Mammary epithelial cell (primary cell): ENCODE results near the genes MANEAL and MTF1.

- CAGE, long polyA plus RNA: no peak
- RRBS: no CpG with 5 or more reads among the region's 1 CpG
Observed at GRCh38 chr1:37497979-37498238, 16.7 kb downstream of the MEAF6 start.

DNA sequence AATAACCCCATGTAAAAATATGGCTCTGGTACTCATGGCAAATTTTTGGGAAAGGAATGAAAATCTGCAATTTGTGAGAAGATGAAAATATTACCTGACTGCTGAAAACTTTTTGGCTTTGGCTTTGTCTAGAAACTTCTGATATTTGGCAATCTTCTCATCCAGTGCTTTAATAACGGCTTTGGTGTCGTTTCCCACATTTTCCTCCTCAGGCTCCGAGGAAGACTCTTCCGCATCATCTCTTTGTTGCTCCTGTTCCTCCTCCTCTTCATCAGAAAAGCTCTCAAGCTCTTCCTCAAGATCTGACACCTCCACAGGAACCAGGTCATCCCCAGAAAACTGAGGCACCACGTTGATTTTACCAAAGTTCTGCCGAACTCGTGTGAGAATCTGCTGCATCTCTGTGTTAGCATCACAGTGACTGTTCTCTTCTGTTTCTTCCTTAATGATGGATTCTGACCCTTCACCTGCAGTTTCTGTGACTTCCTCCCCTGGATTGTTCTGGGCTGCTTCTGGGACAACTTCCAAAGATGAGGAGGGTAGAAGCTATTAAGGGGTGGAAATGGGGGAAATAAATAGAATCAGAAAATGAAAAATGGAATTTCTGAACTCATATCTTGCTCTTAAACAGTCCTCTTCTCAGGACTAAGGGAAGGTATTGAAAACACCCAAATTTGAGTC lies 12.2 kb downstream of the DNALI1 start:
- CAGE, long polyA plus RNA: no peak
- RRBS: no CpG with 5 or more reads among the region's 7 CpGs

DNA sequence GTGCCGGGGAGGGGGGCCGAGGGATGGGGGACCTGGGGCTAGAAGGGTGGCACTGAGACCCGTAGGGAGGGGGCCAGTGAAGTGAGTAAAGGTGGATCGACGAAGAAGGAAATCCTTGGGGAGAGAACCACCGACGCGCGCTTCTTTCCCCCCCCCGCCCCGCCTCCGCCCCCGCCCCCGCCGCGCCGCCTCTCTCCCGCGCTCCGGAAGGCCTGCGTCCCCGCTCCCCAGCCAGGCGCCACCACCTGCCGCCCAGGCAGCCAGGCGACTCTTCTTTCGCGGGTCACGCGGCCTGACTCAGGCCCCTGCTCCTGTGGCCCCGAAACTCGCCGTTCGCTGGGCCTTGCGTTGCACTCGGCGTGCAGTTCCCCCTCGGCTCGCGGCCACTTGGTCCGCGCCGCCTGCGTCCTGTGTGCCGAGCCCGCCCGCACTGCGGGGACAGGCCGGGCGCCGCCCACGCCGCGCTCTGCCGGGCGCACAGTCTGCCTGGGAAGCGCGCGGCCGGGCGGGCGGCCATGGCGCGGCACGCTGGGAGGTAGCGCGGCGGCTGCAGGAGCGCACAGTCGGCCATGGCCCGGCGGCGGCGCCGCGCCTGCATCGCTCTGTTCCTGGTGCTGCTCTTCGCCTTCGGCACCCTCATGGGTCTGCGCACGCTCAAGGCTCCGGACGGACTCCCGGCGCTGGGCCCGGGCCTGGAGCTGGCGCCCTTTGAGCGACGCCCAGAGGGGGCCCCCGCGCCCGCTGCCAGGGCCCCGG lies at the start of gene MANEAL:
TSS of gene MANEAL (plus strand) at position 234 of the 756 bp plus-strand sequence.
- CAGE, long polyA plus RNA: no peak
- RRBS: 2% methylated on average over 29 of the region's 92 CpGs

GRCh38 chr1:37811620-37812356 lies 3.8 kb upstream of the YRDC start:
- CAGE, long polyA plus RNA: no peak
- RRBS: no CpG with 5 or more reads among the region's 5 CpGs

DNA sequence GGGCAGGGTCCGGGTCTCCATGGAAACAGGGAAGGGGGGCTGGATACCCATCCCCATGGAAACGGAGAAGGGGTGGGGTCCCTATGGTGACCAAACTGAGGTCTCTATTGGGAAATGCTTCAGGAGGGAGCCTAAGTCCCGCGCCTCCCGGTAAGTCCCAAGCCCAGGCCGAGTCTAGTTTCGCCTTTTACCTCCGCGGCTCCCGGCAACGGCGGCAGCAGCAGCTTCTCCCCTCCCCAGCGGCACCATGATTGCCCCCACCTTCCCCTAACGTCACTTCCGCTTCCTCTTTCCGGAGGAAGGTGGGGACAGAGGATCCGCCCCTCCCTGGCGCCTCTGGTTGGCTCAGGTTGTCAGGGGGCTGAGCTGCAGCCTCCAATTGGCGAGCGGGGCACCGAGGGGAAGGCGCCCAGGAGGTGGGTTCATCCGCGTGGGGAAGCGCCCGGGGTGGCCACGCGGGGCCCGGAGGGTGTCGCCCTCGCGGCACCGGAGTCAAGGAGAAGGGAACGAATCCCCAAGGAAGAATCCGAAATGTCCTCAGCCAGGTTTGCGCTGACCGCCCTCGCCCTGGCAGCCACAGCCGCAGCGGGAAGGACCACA lies at the start of gene MTF1:
TSS of gene MTF1 (minus strand) at position 253 of the 600 bp plus-strand sequence.
- CAGE, long polyA plus RNA: no peak
- RRBS: under 1% methylated on average over 11 of the region's 40 CpGs

GRCh38 chr1:37930182-37931066 lies 16.4 kb downstream of the INPP5B start:
- CAGE, long polyA plus RNA: no peak
- RRBS: no CpG with 5 or more reads among the region's 15 CpGs

- CAGE, long polyA plus RNA: no peak
- RRBS: no CpG with 5 or more reads among the region's 34 CpGs
Observed at GRCh38 chr1:37989170-37989840, 517 bp downstream of the SF3A3 start.

DNA sequence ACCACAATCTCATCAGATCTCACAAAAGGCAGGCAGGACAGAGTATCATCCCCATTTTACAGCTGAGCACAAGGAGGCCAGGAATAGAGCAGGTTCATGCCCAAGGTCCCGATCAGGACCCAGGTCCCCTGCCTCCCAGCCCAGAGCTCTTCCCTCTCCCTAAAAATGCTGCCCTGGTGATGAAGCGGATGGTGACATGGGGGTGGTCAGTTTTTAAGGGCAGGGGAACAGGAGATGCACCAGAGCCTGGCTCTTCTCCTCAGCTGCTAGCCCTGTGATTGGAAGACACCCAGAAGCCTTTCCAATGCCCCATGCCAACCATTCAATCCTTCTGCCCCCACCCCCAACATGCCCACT lies 1.7 kb downstream of the FHL3 start:
- CAGE, long polyA plus RNA: no peak
- RRBS: no CpG with 5 or more reads among the region's 2 CpGs

GRCh38 chr1:38064048-38064807 lies 17.6 kb upstream of the POU3F1 start:
- CAGE, long polyA plus RNA: no peak
- RRBS: 1% methylated on average over 5 of the region's 15 CpGs

GRCh38 chr1:38546606-38547068 lies 312.9 kb downstream of the RRAGC start:
- CAGE, long polyA plus RNA: no peak
- RRBS: no CpG with 5 or more reads among the region's 7 CpGs

GRCh38 chr1:38923669-38924159 lies 17.9 kb downstream of the RHBDL2 start:
- CAGE, long polyA plus RNA: no peak
- RRBS: no CpG with 5 or more reads among the region's 3 CpGs

DNA sequence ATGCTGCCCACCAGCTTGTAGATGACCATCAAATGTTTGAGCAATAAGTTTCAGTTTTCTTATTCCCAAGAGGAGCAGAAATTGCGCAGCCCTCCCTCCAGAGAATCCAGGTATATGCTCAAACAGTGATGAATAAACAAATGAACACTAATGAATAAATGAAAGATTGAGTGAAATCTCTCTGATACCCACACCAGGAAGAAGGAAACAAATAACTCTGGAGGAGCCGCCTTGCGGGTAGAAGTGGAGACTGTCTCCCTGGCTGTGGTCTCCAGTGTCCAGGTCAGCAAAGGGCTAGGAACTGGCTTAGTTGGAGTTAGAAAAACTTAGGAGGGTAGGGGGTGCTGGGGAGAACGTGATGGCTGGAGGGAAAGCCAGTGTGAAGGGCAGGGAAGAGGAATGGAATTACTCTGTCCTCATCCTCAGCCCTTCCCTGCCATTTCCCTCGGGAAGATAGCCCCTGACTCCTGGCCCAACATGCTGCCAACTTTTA lies 581 bp downstream of the RHBDL2 start:
- CAGE, long polyA plus RNA: no peak
- RRBS: no CpG with 5 or more reads among the region's 5 CpGs

DNA sequence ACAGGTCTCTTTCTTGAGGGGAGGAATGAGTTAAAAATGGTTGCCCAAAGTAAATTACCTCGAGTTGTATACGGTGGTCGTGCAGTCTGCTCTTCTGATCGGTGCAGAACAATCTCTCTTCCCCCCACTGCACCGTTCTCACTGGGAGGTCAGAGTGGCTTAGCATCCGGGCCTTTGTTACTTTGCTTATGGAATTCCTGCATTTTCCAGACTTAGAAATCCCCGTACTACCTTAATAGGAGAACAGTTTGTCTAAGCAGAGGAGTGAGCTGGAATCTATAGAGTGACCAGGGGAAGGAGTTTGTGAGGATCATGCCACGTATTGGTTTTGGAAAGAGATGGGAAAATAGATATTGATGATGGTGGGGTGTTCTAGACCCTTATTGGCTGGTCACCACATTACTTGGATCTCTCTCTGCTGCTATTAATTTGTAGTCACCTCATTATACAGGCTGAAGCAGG lies 81.3 kb downstream of the NDUFS5 start:
- CAGE, long polyA plus RNA: no peak
- RRBS: no CpG with 5 or more reads among the region's 8 CpGs

DNA sequence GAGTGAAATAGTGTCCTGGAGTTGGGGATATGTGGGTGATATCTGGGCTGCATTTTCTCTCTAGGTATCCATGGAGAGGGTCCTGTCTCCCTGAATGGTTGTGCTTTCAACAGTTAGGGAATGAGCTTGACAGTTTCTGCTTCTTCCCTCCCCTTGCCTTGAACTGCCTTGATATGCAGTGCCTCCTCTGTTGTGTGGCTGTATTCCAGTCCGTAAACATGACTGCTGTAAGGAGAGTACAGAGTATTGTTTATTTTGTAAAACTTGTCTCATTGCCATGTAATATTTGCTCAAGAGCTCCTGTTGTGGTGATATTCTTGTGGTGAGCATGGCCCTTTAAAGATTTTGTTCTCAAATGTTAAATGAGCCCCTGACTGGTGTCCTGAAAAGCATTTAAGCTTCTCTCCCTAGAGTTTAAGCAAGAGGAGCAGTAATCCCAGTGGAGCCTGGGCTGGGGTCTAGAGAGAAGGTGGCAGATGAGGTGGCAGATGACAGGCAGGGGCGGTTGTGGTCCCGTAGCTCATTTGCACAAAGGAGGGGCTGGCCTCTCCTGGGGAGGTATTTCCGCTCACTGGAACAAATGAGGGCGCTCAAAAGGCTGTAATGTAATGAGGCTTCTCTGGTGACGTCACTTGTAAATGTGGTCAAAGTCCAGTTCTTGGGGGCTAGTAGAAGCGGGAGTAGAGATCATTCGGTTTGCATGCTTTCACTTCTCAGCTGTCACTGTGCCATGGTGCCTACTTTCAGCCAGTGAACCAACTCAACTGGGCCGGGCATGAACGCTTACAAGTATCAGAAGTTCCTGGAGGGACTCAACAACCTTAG lies 46.1 kb upstream of the MACF1 start:
- CAGE, long polyA plus RNA: no peak
- RRBS: no CpG with 5 or more reads among the region's 10 CpGs

DNA sequence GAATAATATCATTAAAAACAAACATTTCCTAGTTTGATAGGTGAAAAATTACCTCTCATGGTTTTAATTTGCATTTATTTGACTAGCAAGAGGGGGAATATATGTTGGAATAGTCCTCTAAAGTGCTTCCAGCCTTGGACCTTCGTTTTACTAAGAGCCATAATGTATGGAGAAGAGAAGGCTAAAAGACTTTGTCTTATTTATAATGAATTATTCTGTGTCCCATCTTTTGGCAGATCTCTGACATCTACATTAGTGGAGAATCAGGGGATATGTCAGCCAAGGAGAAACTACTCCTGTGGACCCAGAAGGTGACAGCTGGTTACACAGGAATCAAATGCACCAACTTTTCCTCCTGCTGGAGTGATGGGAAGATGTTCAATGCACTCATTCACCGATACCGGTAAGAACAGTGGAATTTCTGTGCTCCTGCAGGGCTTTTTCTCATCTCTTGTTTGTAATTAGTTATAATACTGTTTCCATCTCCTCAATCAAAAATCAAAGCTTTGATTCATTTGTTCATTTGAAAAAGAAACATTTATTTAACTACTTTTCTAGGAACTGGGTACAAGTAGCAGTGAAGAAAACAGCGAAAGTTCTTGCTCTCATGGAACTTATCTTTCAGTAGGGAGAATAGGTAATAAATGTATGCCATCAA lies 77.6 kb downstream of the MACF1 start:
- CAGE, long polyA plus RNA: no peak
- RRBS: no CpG with 5 or more reads among the region's 4 CpGs

DNA sequence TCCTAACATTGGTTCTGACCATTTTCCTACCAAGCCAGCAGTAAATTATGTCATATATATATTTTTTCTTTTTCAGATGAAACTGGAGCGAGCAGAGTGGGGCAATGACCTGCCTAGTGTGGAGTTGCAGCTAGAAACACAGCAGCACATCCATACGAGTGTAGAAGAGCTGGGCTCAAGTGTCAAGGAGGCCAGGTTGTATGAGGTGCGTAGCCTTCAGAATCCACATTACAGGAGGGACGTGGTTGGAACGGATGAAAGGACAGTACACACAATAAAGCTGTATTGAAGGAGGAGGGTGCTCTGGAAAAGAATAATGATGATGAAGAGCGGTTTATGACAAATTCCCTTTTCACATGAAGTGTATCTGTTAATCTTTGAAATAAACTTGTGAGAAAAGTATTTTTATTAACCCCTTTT lies 87.3 kb downstream of the MACF1 start:
- CAGE, long polyA plus RNA: no peak
- RRBS: no CpG with 5 or more reads among the region's 6 CpGs

GRCh38 chr1:39328074-39329122 lies 123.9 kb downstream of the MACF1 start:
- CAGE, long polyA plus RNA: no peak
- RRBS: no CpG with 5 or more reads among the region's 7 CpGs

DNA sequence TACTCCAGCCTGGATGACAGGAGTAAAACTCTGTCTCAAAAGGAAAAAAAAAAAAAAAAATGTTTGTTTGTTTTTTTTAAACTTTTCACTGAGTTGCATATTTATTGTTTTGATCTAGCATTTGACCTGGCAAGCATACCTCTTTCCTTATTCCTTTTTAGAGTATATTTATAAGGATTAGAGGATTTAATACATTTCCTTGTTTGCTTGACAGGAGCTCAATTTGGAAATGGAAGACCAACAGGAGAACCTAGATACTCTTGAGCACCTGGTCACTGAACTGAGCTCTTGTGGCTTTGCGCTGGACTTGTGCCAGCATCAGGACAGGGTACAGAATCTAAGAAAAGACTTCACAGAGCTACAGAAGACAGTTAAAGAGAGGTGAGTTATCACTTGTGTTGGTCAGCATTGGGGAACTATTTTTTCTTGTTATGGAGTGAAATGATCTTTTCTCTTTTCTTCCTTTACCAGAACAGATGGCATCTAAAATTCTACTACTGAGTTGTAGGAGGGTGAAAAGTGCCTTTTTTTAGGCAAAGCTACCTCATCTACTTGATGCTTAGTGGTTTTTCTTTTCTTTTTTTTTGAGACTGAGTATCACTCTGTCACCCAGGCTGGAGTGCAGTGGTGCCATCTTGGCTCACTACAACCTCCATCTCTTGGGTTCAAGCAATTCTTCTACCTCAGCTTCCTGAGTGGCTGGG lies 123.3 kb upstream of the BMP8A start:
- CAGE, long polyA plus RNA: no peak
- RRBS: no CpG with 5 or more reads among the region's 1 CpG

DNA sequence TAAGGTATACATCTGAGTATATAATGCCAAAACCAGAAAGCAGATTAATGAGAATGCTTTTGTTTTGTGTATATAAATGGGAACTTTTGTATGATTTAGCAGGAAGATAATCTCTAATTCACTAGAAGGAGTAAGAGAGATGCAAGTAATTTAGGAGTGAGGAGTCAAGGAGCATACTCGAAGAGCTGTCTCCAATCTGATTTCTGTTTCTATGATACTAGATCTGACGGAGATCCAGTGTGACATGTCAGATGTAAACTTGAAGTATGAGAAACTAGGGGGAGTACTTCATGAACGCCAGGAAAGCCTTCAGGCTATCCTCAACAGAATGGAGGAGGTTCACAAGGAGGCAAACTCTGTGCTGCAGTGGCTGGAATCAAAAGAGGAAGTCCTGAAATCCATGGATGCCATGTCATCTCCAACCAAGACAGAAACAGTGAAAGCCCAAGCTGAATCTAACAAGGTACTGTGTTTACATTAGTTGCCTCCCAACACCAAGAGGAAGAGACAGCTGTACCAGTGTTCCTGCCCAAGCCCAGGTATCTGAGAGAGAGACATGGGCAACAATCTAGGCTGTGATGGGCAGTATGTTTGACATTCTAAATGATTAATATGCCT lies 112.3 kb upstream of the BMP8A start:
- CAGE, long polyA plus RNA: no peak
- RRBS: no CpG with 5 or more reads among the region's 3 CpGs

DNA sequence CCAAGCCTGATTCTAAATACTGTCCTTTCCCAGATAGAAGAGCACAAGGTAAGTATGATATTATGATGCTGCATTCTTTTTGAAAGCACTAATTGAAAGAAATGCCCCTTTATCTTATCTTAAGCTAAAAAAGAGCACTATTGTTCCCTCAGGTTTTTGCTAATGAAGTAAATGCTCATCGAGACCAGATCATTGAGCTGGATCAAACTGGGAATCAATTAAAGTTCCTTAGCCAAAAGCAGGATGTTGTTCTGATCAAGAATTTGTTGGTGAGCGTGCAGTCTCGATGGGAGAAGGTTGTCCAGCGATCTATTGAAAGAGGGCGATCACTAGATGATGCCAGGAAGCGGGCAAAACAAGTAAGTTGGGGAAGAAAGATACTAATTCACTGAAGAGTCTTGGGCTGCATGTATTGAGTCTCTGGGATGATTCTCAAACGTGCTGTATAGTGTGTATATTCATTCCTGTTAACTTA lies 43.9 kb upstream of the BMP8A start:
- CAGE, long polyA plus RNA: no peak
- RRBS: no CpG with 5 or more reads among the region's 7 CpGs